ENCODE measurements around a stretch of chr9.

GRCh38 chr9:114168391-114169209 lies 13.3 kb downstream of the COL27A1 start:
- PRO-cap: no peak
- RAMPAGE, long total RNA: no peak

GRCh38 chr9:114174633-114175854 lies 19.7 kb downstream of the COL27A1 start:
- PRO-cap: bidirectional peak, plus-strand start at chr9:114175345, minus-strand start at chr9:114175275
- RAMPAGE, long total RNA: no peak

DNA sequence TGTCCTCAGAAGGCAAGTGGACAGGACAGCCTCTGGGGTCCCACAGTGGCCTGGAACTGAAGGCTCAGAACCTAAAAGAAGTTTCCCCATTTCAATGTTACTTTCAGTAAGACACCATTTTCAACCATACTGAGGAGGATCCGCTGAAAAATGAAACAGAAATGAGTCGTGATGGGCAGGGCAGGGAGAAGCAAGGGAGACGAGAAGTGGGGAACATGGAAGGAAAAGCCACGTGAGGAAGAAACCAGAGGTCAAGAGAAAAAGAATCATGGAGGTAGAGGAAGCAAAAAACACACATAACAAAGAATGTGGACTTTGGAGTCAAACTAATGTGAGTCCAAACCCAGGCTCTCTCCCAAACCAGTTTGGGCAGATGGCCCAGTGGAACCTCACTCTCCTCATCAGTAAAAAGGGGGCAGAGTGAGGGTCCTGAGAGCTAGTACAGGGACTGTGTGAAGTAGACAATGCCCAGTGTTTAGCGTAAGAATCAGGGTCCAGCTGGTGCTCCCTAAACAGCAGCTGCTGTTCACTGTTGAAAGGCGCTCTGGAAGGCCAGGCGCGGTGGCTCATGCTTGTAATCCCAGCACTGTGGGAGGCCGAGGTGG lies 1.4 kb upstream of the ORM2 start:
- PRO-cap: no peak
- RAMPAGE, long total RNA: no peak

DNA sequence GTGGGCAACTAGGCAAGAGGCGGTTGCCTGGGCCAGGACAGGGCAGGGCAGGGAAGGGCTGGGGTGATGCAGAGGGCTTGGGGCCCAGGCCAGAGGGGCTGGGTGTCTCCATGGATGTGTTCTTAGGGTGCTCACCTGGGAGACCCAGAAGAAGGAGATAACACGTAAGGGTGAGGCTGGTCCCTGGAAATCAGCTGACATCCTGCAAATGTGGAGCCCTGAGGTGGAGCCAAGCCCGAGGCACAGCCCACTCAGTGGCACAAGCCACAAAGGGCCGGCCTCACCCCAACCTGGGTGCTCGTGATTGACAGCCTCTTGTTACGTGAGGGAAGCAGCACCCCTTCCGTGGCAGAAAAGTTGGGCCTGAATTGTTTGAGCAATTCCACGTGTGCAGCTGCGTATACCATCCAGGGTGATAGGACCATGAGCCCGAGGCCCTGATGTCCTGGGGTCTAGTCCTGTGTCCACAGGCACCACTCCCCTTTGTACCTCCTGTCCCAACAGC lies 4.7 kb downstream of the ORM2 start:
- PRO-cap: no peak
- RAMPAGE, long total RNA: no peak

GRCh38 chr9:114344269-114344653 lies 14.6 kb downstream of the ORM2 start:
- PRO-cap: no peak
- RAMPAGE, long total RNA: no peak

GRCh38 chr9:114383365-114384211 lies 4.2 kb downstream of the AKNA start:
- PRO-cap: bidirectional peak, plus-strand start at chr9:114383801, minus-strand start at chr9:114383706
- RAMPAGE, long total RNA: no peak

DNA sequence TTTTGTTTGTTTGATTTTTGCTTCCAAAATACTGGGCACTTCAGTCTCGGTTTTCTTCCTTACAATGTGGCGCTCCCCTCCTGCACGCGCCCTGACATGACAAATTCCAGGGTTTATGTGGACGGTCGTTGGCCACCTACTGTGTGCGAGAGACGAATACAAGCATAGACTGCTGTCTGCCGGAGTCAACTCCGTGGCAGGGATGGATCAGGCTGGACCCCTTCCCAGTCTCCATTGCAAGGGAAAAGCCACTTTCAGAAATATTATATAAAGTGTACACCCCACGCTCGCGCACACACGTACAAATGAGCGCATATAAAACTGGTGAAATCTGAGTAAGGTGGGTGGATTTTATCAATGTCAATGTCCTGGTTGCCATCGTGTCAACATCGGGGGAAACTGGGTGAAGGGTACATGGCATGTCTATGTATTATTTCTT lies 568 bp upstream of the WHRN start:
- PRO-cap: no peak
- RAMPAGE, long total RNA: no peak

DNA sequence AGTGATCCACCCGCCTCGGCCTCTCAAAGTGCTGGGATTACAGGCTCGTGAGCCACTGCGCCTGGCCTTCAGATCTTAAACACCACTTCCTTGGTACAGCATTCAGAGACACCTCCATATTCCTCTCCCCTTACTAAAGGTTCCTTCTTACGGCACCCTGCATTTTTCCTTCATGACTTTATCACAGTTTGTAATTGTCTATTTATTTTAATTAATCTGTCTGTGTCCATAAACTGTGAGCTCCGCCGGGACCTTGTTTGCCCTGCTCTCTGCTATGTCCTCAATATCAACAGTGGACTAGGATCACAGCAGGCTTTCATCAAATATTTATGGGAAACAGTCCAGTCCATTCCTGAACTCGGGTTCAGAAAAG lies 697 bp upstream of the ATP6V1G1 start:
- PRO-cap: no peak
- RAMPAGE, long total RNA: no peak

- PRO-cap: no peak
- RAMPAGE, long total RNA: no peak
Measured at GRCh38 chr9:114606851-114607199, 4.3 kb upstream of the TMEM268 start.

- PRO-cap: no peak
- RAMPAGE, long total RNA: no peak
Measured at GRCh38 chr9:115035823-115036710, 81.9 kb downstream of the TNC start.

DNA sequence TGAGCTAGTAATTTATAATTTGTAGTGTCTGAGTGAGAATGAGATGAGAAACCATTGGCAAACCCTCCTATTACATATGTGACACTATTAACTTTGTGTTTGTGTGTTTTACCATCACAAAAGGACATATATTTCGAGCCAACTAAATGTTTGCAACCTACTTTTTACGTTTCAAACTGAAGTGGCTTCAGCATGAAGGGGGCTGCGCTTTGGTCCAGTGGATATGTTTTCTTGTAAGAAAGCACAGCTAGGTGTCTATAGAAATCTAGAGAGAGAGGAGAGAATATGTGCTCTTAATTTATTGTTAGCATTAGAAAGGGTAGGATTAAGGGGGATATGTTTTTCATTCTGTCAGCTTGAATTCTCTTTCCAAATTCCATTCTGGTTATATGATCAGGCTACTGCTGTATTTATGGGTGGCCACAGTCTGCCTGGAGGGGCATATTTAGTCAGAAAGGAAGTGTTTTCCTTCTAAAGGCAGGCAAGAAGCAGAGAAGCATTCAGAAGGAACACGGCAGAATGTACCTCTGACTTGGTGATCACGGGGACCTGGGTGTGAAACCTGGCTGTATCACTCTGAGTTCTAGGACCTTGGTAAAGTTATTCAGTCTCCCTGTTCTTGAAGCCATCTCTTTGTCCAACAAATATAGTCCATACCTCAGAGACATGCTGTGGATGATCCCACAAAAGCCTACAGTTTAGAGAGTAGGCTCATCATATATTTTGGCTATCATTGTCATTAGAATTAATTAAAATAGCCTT lies 2.9 kb downstream of the TNC start:
- PRO-cap: no peak
- RAMPAGE, long total RNA: no peak

DNA sequence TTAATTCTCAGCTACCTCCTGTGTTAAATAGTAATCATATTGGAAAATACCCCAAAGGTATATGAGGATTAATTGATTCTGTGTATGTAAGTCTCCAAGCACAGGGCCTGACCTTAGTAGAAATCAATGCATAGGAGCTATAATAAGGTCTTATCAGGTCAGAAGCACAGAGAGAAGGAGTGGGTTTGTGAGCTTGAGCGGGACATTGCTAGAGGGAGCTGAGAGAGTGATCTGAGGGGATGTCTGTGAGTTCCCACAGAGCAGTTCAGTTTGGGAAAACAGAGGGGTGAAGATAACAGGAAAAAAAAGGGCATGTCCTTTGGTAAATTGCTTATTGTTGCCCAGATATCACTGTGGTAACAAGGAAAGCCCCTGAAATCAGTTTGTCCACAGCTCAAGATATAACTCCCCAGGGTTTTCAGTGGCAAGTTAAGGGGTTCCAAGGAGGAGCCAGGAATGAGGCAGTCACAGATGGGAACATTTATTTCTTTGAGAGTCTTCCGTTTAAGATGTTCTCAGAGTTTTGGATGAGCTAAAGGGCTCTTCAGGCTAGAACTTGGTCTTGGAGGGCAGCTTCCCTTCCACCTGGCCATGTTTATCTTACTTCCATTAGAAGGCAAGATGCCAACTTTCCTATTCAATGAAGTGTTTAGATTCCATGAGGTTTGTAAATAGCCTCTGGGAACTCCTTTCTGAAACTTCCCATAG lies 277.4 kb upstream of the TNC start:
- PRO-cap: no peak
- RAMPAGE, long total RNA: no peak

GRCh38 chr9:115591543-115592081 lies 473.7 kb upstream of the TNC start:
- PRO-cap: unidirectional peak, plus-strand start at chr9:115591841
- RAMPAGE, long total RNA: no peak

DNA sequence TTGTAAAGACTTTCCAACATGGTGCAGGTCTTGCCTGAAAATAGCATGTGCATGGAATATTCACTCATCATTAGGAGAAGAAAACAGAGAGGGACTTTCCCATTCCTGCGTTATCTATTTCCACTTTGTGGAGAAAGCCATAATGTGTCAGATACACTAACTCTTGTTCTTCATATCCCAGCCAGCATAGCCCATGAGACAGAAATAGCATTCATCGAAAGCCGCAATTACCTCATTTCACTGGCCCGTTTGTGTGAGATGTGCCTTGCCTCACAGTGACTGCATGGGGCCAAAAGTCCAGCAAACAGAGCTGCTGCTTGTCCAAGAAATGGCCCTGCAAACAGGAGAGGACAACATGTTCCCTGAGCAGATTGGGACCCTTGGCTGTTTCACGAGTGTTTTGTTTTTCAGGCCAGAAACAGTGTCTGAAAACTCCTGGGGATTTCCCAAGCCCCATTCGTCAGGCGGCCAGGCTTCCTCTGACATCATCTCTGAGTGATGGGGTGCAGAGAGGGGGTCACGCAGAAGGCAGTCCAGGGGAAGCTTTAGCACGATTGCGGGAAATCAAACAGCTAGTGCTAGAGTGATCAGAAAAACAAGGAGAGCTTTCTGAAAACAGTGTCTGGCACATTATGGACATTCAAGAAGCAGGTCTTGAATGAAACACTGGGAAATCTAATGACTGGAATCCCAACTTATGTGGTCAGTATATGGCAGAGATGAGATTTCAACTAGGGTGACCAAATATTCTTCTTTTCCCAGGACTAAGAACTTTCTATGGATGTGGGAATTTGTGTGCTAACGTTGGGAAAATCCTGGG lies 503.5 kb upstream of the PAPPA start:
- PRO-cap: unidirectional peak, plus-strand start at position 531 of the sequence; unidirectional peak, plus-strand start at position 575 of the sequence
- RAMPAGE, long total RNA: no peak

- PRO-cap: no peak
- RAMPAGE, long total RNA: no peak
Measured at GRCh38 chr9:117071709-117072156, 343.1 kb downstream of the ASTN2 start.

DNA sequence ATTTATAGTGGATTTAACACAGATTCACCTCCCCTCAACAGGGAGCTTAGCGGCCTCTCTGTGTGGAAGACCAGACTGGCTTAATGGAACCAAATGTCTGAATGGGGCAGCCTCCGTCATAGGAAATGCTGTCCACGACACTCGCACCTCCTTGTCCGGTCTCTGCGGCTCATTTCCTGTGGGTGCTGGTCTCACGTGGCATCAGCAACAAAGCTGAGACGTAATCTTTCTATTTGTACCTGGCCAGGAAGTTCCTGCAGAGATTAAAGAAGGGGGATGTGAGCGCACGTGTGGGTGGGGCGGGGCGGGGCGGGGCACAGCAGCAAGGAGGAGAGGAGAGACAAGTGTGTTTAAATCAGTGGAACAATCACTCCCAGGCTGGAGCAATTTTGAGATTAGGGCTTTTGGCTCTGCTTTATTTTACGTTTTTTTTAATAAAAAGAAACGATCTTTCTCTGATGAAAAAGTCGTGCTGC lies 132.1 kb upstream of the ASTN2 start:
- PRO-cap: no peak
- RAMPAGE, long total RNA: no peak

- PRO-cap: no peak
- RAMPAGE, long total RNA: no peak
Measured at GRCh38 chr9:117642540-117642948, 61.7 kb upstream of the TLR4 start.

DNA sequence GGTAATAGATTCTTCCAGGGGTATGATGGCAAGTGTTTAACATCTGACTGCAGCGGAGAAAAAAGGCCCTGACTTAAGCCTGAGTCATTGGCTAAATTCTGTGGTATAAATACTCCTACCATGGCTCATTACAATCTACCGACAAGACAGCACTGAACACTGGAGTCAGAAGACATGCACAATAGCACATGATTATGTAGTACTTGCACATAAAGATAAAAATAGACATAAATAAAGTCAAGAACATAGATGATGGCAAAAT lies 439.9 kb downstream of the BRINP1 start:
- PRO-cap: no peak
- RAMPAGE, long total RNA: no peak

GRCh38 chr9:119626696-119627122 lies 257.5 kb upstream of the BRINP1 start:
- PRO-cap: no peak
- RAMPAGE, long total RNA: no peak

GRCh38 chr9:120411797-120412563 lies 168.0 kb downstream of the CDK5RAP2 start:
- PRO-cap: no peak
- RAMPAGE, long total RNA: no peak